Bronchial epithelial cell (primary cell): Measurements from ENCODE around the gene COPS8.

GRCh38 chr2:235044069-235045033 lies 92.5 kb downstream of the SH3BP4 start:
- RRBS, 2 experiments: 55 to 80% methylated on average over 5 to 6 of the region's 34 CpGs

- RRBS, 2 experiments: no CpG with 5 or more reads among the region's 23 CpGs
Measured at GRCh38 chr2:235263396-235264160, 230.3 kb upstream of the AGAP1 start.

DNA sequence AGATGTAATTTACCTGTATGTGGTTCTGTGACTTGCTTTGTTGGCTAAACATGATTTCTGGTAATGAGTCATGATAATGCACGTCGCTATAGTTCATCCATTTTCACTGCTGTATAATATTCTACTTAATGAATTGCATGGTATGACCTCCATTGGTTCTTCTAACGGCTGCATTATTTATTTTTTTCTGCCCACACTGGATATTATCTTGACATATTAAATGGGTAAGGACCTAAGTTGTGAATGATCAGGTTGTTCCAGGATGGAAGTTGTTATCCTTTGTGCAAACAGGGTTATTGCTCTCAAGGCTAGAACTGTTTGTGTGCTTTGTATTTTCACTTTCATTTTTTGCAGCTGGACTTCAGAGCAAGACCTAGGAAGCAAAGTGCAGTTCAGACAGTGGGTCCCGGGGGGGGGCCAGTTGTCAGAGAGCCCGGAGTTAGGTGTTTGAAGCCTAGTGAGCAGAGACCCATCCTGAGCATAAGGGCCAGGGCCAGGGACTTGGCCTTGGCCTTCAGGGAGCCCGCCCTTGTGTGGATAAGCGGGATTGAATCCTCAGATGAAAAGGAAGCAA lies 48.1 kb downstream of the AGAP1 start:
- RRBS, 2 experiments: no CpG with 5 or more reads among the region's 7 CpGs

GRCh38 chr2:235542687-235543826 lies 49.2 kb downstream of the AGAP1 start:
- RRBS, 2 experiments: no CpG with 5 or more reads among the region's 25 CpGs

- RRBS, 2 experiments: no CpG with 5 or more reads among the region's 16 CpGs
Measured at GRCh38 chr2:235556857-235557565, 63.2 kb downstream of the AGAP1 start.

DNA sequence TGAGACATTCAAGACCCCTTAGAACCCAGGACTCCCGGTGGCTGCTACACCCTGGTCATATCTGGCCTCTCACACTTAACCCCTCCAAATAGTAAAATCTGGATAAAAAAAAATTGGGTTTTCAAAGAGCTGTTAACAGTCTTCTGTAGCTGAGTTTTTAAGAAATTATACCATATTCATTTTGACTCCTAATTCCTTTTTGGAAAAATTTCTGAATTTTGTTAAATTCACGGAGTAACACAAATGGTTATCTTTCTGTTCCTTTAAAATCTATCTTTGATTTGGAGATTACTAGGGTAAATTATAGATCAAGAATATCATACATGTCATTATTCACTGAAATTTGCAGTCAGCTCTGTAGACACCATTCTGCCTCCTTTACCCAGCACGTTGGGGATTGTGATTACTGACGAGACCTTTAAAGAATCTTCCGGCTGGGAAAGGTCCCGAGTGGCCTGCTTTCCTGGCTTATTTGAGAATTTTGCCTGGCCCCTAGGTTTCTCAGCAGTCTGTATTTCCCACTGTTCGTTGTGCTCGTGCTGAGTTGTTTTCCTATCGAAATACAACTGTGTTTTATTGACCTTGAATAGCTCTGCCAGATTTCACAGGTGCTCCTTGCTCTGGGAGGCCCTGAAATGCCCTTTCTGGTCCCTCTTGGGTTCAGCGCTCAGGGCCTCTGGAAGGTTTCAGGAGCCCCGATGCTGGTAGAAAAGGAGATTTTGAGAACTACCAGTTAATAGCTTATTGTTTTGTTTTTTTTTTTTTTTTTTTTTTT lies 94.8 kb downstream of the AGAP1 start:
- RRBS, 2 experiments: no CpG with 5 or more reads among the region's 11 CpGs

GRCh38 chr2:235614704-235615516 lies 121.1 kb downstream of the AGAP1 start:
- RRBS, 2 experiments: no CpG with 5 or more reads among the region's 15 CpGs

- RRBS, 2 experiments: no CpG with 5 or more reads among the region's 14 CpGs
Measured at GRCh38 chr2:235744015-235744543, 250.2 kb downstream of the AGAP1 start.

DNA sequence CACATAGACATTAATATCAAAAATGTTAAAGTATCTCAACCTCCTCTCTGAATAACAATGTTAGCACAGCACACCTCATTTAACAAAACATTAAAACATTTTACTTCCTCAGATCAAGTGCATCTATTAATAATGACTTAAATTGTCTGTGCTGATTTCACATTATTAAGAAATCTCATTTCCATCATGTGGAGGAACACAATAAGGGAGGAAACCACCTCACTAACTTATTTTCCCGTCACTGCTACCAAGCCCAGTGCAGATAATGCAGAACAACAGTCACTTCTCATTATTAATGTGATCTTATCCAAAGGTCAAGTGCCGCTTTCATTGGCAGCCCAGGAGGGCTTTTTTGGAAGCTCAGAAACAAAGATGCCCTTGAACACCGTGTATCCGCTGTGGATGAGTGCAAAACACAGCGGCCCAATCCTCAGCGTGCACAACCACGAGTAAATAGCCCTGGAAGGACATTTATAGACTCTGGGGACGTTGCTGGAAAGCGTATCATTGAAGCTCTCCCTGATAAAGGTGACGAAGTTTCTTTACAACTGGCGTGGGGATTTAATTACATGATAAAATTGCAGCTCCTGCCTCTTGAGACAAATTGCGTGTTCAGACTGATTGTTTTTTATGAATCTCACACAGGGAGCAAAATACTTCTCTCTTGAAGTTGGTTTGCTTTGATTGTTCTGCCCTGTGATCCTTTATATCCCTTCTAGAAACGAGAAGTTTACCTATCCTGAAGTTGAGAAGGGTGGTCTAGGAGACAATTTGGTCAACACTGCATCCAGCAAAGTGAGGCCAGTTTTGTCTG lies 13.2 kb downstream of the ASB18 start:
- RRBS, 2 experiments: no CpG with 5 or more reads among the region's 13 CpGs

DNA sequence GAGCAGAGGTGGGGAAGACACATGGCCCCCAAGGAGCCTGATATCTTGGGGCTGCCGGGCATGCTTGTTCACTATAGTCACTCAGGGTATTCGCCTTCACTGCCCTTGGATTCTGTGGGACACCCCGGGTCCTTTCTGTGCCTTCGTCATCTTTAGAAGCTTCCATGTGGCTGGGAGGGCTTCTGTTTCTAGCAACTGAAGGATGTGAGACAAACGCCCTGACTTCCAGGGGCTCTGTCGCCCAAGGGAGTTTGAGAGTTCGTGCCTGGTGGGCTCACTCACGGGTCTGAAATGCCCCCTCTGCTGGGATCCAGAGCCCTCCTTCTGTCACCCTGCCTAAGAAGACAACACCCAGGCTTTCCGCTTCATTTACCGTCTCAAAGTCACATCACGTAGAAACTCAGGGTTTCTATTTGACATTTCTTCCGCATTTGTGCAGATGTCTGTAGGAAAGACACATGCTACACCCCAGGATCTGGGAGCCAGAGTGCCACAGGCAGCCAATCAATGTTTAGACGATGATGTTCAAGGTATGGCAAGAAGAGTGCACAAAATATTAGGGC lies 24.5 kb upstream of the ACKR3 start:
- RRBS, 2 experiments: 89 to 92% methylated on average over 3 of the region's 13 CpGs

DNA sequence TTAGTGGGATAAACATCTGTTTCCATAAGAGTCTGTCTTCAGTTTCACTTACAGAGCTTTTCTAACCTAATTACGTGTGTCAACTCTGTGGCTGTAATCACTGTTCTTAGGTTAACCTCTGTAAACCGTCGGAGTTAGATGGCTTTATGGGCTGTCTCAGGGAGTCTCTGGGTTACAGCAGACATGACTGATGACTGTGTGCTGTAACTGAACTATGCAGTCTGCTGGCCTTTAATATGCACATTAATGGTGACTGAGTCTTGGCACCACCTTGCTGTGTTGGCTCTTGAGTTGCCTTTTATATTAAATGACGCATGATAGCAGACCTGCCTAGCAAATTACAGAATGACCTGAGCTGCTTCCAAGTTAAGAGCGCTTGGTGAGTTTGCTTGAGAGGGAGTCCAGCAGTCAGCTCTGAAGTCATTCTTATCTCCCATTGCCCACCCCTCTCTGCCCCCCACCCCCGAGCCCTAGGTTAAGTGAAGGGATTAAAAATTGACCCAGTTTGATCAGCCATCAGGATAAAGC lies 90.2 kb downstream of the ACKR3 start:
- RRBS, 2 experiments: no CpG with 5 or more reads among the region's 6 CpGs

DNA sequence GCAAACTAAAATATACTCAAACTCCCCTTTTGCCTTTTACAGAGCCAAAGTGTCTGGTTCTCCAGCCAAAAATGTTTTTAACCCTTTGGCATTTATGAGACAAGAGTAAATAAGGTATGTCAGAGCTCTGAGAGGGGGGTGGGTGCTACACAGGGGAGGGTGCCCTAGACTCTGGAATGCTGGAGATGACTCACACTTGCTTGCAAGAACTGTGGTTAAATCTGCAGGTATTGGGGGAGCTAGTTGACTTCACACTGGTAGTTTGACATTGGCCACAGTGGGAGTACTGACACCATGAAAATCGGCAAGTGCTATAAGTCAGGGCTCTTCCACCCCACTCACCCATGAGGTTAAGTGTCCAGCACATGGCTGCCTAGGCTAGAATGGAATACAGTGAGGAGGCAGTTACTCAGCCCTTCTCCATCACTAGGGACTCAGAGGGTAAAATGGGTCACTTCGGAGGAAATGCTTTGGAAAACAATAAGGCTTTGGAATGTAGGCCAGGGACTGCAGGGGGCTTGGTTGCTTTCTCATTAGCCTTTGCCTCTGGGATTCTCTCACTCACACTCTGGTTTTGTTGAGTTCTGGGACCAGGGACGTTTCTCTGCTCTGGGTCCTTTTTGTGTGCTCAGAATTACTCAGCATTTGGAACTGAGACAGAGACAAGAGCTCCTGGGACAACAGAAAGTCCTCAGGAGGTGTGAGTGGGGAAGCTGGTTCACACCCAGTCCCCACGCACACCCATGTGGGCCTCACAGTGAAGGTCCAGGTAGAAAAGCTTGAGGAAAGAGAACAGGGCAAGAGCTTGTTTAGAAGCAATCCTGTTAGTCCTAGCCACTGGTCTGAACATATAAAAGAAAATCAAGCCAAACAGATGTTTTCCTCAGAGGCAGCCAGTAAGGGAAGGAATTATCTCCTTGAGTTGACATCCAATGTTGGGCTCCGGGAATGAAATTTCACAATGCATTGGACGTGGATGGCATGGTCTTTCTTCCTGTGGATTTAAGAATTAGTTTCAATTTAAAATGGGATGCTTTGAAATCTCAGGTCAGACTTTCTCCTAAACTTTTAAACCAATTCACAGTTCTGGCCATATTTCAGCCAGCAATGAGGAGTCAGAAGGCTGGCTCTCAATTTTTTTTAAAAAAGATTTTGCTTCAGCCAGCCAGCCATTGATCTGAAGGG lies 91.8 kb downstream of the ACKR3 start:
- RRBS, 2 experiments: no CpG with 5 or more reads among the region's 6 CpGs

DNA sequence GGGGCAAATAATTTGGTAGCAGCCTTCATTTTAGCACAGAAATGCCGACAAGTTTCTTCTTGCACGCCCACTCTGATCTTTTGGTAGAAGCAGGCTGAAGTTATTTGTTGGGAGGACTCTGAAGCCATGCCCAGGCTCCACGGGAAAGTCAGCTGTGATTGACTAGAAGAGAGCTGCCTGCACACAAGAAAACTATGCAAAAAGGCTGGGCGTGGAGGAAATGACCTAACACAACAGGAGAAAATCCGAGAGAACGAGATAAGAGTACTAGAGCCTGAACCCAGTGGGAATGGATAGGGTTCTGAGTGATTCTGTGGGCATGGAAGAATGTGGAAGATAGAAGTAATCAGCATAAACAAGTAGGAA lies 12.2 kb upstream of the COPS8 start:
- RRBS, 2 experiments: no CpG with 5 or more reads among the region's 6 CpGs

DNA sequence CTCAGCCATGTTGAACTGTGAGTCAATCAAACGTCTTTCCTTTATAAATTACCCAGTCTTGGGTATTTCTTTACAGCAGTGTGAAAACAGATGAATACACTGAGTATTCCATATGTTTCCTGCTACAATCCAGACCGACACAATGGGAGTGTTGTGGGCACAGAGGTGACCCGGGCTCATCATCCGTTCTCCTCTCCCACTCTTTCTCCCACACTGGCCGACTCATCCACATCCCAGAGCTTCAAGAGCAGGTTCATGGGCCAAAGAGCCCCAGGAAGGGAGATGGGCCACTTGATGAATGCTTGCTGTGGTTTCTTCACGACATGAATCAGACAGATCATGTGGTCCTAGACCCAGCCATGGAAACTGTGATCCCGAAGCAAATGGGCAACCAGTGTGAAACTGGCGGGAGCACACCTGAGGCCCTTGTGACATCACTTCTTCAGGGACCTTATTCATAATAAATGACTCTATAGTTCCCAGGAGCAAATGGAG lies 4.1 kb upstream of the COPS8 start:
- RRBS, 2 experiments: no CpG with 5 or more reads among the region's 8 CpGs

GRCh38 chr2:237084983-237086083 lies at the start of gene COPS8:
TSS of gene COPS8 (plus strand) at chr2:237085889.
- RRBS, 2 experiments: under 1 to 2% methylated on average over 9 of the region's 76 CpGs

DNA sequence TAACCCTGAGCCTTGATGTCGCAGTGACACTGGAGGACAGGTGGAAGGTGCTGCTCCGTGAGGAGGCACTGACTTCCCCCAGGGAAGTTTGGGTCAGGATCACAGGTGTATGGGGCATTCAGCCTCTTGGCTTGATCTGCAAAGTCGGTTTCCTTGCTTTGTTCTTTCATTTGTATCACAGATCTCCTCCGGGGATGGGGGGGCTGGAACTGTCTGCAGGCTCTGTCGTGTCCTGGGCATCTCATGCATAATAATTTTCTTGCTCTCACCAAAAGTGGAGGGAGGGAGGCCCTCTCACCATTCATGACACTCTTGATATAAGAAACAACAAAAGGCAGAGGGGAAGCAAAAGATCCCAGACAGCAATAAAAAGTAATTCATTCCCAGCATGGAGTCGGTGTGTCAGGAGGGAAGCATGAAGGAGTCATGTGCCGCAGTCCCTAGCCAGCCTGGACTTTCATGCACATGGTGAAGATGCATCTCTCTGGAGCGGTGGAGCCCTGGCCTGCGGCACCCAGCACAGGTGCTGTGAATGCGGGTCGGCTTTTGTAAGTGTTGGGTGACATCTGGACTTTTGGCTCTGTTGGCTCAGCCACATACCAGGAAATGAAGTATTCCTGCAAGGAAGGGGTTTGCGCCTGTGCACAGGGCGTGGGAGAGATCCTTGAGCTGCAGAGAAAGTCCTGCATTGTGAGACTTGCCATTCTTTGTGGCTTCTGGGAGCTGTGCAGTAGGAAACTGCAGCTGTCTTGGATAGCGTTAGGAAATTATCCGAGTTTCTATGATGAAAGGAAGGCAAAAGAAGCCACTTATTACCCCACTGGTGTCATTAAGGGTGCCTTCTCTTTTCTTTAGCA lies 119.3 kb downstream of the COPS8 start:
- RRBS, 2 experiments: no CpG with 5 or more reads among the region's 15 CpGs

DNA sequence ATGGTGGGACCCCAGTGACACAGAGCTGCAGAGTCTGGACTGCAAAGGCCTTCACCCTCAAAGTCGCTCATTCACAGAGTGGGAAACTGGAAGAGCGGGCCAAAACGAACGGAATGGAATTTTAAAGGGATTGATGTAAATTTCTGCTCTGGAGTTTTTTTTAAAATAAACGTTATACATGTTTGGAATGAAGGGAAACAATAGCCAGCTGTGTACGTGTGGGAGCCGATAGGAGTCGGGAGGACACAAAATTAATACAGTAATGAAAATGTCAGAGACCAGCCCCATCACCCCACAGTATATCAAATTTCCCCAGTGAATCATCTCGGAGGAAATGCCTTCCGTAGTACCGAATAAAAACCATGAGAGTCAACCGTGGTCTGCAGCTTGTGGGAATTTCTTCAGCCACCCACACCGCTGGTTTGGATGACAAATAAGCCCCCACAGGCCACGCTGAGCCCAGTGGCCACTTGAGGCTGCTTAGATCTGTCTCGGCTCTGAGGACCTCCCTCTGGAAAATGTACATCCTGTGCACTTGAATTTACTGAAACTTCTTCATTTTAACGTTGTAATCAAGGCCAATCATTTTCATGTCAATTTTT lies 133.8 kb downstream of the COL6A3 start:
- RRBS, 2 experiments: no CpG with 5 or more reads among the region's 16 CpGs

DNA sequence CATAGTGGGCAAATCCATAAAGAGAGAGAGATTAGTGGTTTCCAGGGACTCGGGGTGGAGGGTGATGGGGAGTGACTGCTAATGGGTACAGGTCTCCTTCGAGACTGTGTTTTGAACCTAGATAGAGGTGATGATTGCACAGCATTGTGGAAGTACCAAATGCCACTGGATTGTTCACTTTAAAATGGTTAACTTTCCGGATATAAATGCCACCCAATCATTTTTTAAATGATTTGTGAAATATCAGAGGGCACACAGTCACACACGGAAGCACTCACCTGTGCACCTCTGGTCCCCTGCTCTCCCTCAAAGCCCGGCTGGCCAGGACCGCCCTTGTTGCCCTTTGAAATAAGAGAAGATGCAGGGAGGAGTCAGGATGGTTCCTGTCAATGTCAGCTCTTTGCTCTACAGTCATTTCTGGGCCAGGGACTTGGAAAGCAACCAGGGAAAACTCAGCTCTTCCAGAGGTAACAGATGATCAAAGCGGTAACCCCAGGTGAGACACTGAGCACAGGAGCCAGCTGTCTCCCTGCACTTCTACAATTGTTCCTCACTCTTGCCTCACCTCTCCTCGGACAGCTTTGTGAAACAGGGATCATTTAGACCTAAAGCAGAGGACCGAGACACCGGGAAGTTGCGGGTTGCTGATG lies 60.8 kb downstream of the COL6A3 start:
- RRBS, 2 experiments: 66 to 92% methylated on average over 3 of the region's 11 CpGs

GRCh38 chr2:237356987-237357493 lies 56.9 kb downstream of the COL6A3 start:
- RRBS, 2 experiments: no CpG with 5 or more reads among the region's 3 CpGs

- RRBS, 2 experiments: no CpG with 5 or more reads among the region's 14 CpGs
Measured at GRCh38 chr2:237449075-237449882, 35.3 kb upstream of the COL6A3 start.